Measurements from ENCODE around the genes CXCR1, AAMP and CNOT9.

- PRO-cap: no peak
These were observed 194.3 kb downstream of the TNS1 start for GRCh38 chr2:217808479-217808943.

GRCh38 chr2:217836198-217837592 is 166.1 kb downstream of the TNS1 start:
- PRO-cap: no peak

- PRO-cap: no peak
These were observed 163.1 kb downstream of the TNS1 start for GRCh38 chr2:217839586-217840170.

- PRO-cap: no peak
These were observed 147.6 kb downstream of the TNS1 start for GRCh38 chr2:217855018-217855678.

- PRO-cap: no peak
These were observed 68.4 kb downstream of the TNS1 start for GRCh38 chr2:217934121-217935096.

DNA sequence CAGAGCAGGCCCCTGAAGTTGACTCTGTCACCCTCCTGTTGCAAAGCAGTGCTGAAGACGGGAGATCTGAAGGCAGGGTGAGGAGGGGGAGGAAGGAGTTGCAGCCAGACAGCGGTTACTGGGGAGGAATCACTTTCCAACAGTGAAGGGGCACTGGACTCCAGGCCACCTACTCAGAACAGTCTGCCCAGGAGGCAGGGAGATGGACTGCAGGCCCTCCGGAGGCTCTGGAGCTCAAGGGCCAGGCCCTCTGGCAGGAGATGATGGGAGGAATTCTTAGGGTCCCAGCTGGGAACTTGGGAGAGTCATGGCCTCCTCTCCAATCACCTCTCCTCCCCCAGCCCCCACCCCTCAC is 67.7 kb downstream of the TNS1 start:
- PRO-cap: no peak

GRCh38 chr2:217975120-217975546 is 27.7 kb downstream of the TNS1 start:
- PRO-cap: no peak

DNA sequence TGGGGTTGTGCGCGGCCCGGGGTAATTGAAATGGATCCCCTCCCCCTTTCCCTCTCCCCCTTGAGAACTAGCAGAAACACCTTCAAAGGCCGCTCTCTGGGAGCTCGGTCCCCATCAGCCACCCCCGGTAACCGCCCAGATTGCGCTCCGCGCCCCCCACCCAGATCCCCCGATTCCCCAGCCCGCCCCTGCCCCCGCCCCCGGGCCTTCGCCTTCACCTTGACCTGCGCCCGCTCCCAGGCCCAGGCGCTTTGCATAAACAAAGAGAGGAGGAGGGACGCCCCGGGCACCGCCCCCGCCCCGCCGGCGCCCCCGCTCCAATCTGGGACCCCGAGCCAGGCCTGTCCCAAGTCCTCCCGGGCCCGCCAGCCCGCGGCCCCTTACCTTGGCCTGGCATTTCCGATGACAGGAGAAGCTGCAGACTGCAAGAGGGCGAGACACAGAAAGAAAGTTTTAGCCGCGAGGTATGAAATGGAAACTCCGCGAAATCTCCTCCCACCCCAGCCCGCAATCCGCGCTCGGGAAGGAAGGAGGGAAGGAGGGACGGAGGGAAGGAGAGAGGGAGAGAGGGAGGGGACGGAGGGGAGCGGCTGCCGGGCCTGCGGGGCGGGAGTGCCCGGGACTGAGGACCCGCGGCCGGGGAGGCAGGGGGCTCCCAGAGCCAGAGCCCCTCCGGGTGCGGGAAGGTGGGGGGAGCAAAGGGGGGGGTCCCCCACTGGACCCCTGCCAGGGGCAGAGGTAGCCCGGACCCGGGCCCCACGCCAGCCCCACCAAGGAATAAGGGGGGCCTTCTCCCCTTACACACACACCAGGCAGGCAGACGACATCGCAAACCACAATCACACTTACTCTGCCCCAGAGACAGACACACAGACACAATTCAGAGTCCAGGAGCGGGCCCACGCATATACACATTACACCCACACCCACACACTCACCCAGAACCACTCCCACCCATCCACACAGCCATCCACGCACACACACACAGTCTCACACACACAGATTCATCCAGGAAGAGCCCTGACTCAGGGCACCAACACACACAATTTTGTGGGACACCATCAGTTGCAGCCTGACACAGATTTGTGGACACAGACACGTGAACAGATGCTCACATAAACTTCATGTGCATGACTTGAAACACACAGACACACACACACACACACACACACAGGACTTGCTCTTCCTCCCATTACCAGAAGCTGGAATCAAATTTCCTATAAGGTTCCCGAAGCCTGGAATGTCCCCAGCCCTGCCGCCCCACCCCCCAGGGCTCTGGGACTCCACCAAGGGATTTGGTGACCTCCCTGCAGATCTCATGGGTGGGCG is 23.9 kb downstream of the TNS1 start:
- PRO-cap: bidirectional peak, plus-strand start at position 556 of the sequence, minus-strand start at position 253 of the sequence

GRCh38 chr2:218166693-218167279 is at the start of gene CXCR1:
TSS of gene CXCR1 (minus strand) at chr2:218166962.
- PRO-cap: no peak

- PRO-cap: no peak
These were observed 4.3 kb upstream of the GPBAR1 start for GRCh38 chr2:218256612-218256897.

GRCh38 chr2:218269971-218270627 is at the start of gene AAMP:
TSS of gene AAMP (minus strand) at chr2:218270137.
- PRO-cap: bidirectional peak, plus-strand start at chr2:218270514, minus-strand start at chr2:218270137

- PRO-cap: bidirectional peak, plus-strand start at chr2:218273033, minus-strand start at chr2:218272781
These were observed 2.3 kb downstream of the PNKD start for GRCh38 chr2:218272273-218273384.

DNA sequence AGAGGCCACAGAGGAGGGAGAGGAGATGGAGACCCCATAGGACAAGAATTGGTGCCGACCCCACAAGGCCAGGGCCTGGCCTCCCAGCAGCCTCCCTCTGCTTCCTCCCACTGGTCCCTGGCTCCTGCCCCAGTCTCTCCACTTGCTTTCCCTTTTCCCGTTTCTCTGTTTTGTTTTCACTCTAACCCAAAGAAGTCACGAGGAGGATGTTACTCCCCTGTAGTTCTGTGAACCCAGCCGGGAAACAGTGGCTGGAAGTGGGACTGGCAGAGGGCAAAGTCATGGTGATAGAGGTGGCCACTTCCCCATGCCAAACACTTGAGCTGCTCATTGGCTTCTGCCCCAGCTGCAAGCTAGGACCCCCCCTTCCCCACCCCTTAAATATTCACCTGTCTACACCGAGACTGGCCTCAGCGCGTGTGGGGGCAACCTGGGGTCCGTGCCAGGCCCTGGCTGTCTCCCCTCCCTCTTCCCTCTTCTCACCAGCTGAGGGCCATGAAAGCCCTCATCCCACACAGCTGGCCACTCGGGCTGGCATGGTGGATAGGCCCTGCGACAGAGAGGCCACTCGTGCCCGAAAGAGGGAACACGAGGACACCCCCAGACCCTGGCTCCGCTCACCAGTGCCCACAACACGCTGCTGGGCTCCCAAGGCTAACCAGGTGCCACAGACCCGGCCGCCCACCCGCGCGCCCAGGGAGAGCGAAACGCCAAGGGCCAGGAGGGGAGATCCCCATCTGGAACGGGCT is 548 bp downstream of the TMBIM1 start:
- PRO-cap: unidirectional peak, plus-strand start at position 515 of the sequence

DNA sequence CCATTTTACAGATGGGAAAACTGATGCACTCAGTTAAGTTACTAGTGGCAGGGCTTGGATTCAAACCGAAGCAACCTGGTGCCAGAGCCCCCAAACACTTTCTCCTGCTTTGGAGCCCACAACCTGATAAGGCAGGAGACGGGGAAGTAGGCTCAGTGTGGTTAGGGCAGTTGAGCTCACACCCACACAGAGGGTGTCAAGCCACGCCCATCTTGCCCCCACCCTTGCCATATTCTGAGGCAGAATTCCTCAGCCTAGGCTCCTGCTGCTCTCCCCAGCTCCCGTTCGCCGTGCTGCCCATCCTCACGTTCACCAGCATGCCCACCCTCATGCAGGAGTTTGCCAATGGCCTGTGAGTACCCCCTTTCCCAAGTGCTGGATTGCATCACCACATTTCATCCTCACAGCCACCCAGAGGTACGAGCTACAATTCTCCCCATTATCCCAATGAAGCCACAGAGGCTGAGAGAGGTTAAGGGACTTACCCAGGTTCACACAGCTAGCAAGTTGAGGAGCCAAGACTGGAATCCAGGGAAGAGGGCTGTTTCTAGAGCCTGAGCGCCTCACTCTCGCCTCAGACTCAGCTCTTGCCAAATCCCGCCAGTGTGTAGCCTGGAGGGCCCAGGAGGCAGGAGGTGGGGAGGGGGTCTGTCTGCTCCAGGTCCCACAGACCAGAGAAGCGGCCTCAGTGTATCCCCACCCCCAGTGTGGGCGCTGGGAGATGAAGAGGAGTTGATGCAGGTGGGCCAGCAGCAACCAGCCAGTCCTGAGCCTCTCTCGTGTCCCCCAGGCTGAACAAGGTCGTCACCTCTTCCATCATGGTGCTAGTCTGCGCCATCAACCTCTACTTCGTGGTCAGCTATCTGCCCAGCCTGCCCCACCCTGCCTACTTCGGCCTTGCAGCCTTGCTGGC is 5.6 kb upstream of the CTDSP1 start:
- PRO-cap: no peak

DNA sequence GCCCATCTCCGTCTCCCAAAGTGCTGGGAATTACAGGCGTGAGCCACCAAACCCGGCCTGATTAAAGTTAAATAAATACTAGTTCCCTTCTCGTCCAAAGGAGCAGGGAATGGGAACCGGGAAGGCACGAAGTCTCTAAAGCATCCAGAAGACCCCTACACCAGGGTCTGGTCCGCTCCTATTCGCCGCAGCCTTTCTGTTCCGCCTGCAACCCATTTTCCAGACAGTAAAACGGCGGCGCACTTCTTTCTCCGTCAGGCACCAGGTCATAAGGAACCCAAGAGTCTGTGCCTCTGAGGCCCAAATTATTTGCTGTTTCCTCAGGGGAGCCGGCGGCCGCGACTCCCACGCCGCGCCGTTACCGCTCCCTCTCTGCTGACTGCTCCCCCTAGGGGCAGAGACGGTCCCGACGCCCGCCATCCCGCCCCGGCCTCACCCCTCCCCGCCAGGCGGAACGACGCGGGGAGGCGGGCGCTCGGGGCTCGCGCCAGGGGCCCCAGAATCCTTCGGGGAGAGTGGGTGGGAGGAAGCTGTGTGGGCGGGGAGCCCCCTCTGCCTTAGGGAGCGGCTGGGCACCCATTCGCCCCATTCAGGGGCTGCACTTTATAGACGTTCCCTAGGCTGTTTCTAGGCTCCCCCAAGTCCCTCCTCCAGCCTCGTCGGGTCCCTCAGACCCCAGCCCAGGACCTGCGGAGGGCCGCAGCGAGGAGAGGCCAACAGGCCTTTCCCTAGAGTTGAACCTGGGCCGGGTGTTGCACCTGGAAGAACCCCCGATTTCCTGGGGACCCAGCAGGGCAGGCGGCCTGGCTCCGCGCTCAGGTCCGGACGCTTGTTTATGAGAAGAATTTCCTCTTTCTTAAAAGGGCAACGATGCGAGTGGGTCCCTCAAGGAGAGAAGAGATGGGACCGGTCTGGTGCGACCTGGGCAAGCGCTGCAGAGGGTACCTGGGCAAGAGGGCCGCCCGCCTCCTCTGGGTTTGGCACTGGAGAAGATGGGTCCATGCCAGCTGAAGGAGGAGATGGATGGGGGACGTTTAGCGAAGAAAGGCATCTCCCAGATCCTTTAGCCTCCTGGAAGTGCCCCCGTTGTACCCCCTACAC is 3.6 kb upstream of the CTDSP1 start:
- PRO-cap: bidirectional peak, plus-strand start at position 678 of the sequence, minus-strand start at position 374 of the sequence; bidirectional peak, plus-strand start at position 888 of the sequence, minus-strand start at position 837 of the sequence

DNA sequence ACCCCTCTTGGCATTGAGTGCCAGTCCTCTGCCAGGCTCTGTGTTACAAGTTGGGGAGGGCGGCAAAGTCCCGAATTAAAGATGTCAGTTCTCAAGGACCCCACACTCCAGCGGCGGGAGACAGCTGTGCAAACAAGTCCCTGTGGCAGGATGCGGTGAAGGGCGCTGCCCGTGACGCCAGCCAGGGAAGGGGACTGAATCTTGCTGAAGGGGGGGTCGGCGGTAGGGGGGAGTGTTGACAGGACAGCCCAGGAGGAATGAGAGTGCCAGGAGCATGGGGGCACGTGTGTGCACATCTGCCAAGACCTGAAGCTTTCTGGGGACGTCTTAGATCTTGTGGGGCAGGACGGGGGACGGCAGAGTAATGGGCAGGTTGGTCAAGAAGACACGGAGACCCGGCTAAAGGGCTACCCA is 2.9 kb upstream of the CTDSP1 start:
- PRO-cap: bidirectional peak, plus-strand start at position 330 of the sequence, minus-strand start at position 130 of the sequence

DNA sequence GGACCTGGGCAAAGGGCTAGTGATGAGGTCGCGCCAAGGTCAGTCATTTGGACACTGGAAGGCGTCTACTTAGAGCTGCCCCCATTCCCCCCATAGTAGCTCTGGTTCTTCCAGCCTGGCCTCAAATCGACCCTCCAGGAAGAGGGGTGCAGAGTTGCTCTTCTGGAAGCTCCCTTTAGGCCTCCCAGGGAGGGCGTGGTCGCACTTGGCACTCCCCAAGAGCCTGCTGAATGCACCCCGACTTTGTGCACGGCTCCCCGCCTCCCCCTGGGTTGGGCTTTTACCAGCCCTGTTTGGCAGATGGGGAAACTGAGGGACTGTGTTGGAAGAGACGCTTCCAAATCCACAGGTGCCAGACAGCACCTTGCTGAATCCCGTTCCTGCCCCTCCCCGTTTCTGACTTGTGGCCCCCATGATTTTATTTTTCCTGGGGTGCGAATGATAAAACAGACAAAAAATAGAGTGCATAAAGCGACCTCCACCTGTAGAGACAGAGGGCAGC is 2.4 kb upstream of the CTDSP1 start:
- PRO-cap: no peak

GRCh38 chr2:218398860-218399012 is 932 bp upstream of the CTDSP1 start:
- PRO-cap: no peak

DNA sequence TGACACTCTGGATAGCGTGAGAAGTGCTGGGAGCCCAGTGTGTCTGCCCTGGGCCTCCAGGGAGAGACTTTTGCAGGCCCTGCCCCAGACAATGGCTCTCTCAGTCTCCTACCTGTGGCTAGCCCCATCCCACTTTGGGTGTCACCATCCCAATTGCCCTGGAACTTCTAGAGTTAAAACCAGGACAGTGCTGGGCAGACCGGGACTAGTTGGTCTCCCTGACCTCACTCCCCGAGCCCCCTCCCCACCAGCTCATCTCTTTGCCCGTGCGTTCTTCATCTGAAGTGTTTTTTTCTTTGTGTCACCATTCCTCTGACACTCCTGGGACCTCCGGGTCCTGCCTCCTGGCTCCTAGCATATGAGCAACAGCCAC is 354 bp downstream of the VIL1 start:
- PRO-cap: no peak

- PRO-cap: bidirectional peak, plus-strand start at chr2:218568584, minus-strand start at chr2:218568351; unidirectional peak, plus-strand start at chr2:218568815
These were observed at the start of gene CNOT9 for GRCh38 chr2:218568399-218569080. TSS of gene CNOT9 (plus strand) at chr2:218568839.

All from right cardiac atrium (tissue), 1 donor.